ENCODE measurements around the gene SNU13.

GRCh38 chr22:40416324-40416809 lies 46.0 kb downstream of the SGSM3 start:
- PRO-cap = no peak

DNA sequence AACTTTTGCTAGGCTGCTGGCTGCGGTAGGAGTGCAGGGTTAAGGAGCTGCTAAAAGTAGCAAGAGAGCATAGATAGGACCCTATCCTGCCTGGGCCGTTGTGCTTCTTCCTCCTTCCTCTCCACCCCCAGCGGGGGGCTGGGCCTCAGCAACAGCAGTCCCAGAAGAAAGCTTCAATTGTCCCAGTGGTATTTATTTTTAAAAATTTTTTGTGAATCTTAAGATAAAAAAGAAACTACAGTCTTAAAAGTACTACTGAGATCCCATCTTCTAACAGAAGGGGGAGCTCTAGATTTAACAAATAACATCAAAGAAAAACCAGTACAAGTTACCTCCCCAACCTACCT lies 66.4 kb downstream of the SGSM3 start:
- PRO-cap = no peak

- PRO-cap = unidirectional peak, minus-strand start at chr22:40512569
Observed at GRCh38 chr22:40512343-40512903, 124.1 kb downstream of the MRTFA start.

- PRO-cap = bidirectional peak, plus-strand start at chr22:40637031, minus-strand start at chr22:40636676; bidirectional peak, plus-strand start at chr22:40637296, minus-strand start at chr22:40637290
Observed at GRCh38 chr22:40636882-40637666, 555 bp upstream of the MRTFA start.

- PRO-cap = no peak
Observed at GRCh38 chr22:40694318-40695019, 15.2 kb downstream of the MCHR1 start.

GRCh38 chr22:40727026-40727486 lies 47.8 kb downstream of the MCHR1 start:
- PRO-cap = no peak

- PRO-cap = no peak
Observed at GRCh38 chr22:41168228-41168936, 36.7 kb upstream of the L3MBTL2 start.

DNA sequence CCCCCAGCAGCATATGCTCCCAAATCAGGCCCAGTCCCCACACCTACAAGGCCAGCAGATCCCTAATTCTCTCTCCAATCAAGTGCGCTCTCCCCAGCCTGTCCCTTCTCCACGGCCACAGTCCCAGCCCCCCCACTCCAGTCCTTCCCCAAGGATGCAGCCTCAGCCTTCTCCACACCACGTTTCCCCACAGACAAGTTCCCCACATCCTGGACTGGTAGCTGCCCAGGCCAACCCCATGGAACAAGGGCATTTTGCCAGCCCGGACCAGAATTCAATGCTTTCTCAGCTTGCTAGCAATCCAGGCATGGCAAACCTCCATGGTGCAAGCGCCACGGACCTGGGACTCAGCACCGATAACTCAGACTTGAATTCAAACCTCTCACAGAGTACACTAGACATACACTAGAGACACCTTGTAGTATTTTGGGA lies 26.5 kb upstream of the L3MBTL2 start:
- PRO-cap = no peak

DNA sequence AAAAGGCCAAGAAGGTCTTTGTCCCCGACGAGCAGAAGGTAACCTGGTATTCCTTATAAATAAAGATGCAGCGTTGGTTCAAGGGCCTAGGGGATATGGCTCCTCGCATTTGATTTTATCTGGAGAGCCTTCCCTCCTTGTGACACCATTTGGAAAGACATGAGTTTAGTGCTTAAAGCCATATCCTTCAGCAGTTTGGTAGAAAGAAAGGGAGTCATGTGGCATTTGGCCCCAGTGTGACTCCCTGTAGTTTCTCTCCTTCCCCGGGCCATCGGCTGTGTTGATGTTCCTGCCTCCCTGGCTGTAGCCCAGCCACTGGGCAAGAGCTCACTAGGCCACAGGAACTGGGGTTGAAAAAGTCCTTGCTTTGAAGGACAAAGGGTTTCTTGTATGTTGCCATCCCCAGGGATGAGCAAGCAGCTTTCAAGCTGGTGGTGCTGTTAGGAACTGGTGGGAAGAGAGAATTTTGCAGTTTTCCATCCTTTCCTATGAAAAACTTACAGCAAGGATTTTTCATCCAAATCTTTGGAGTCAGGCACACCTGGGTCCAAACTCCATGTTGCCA lies 12.6 kb downstream of the TEF start:
- PRO-cap = no peak

- PRO-cap = no peak
Observed at GRCh38 chr22:41442006-41442833, 4.4 kb downstream of the TOB2 start.

GRCh38 chr22:41478207-41478587 lies 9.3 kb downstream of the ACO2 start:
- PRO-cap = no peak

DNA sequence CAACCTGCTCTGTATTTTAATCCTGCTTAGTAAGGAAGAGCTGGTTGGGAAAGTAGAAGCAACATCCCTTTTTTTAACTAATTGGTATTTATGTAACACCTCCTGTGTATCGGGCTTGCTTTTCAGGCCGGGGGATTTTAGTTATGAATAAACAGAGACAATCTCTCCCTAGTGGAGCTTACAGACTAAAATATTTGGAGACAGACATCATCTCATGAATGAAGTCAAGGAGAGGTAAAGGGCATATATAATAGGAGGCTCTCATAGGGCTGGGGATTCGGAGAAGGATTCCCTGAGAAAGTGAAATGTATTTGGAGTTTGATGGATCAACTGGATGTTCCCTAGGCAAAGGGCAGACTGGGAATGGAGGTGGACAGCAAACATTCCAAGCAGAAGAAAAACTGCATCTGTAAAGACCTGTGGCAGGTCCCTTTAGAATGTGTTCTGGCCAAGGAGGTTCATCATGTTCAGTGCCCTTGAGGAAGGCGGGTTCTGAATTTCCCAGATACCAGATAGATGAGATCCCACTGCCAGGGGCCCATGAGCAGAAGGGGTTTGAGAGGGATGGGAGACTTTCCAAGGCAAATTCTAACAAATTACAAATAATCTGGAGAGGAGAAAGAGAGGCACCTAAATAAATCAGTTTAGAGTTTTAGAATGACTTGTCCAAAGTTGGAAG lies 22.0 kb downstream of the ACO2 start:
- PRO-cap = no peak

GRCh38 chr22:41597866-41598428 lies 8.3 kb upstream of the PMM1 start:
- PRO-cap = no peak

- PRO-cap = no peak
Observed at GRCh38 chr22:41687587-41688749, 699 bp downstream of the SNU13 start.

- PRO-cap = bidirectional peak, plus-strand start at chr22:41688973, minus-strand start at chr22:41688825
Observed at GRCh38 chr22:41688750-41689092, at the start of gene SNU13. Gene SNU13 (minus strand): TSS chr22:41688867.

DNA sequence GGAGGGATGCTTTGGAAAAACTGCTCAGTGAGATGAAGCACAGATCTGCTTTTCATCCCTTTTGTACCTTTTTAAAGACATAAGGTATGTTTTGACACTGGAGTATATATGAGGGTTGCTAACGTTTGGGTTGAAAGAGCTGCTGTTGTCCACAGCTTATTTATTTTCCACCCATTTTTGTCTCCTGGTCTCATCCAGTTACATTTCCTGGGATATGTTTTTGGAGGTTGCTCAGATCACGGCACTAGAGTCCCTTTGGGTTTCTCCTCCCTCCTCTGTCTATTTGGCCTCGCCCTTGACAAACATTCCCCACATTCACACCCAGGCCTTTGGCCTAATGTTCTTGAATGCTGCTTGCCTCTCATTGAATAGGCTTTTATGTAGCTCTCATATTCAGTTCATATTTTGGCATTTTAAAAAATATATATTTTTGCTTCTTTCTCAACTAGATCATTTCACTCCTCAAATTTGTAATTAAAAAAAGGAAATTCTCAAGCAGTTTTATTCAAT lies 8.4 kb downstream of the SREBF2 start:
- PRO-cap = no peak

- PRO-cap = no peak
Observed at GRCh38 chr22:41857481-41858114, 24.7 kb downstream of the SREBF2 start.

- PRO-cap = no peak
Observed at GRCh38 chr22:41890803-41891807, 23.8 kb downstream of the SHISA8 start.

DNA sequence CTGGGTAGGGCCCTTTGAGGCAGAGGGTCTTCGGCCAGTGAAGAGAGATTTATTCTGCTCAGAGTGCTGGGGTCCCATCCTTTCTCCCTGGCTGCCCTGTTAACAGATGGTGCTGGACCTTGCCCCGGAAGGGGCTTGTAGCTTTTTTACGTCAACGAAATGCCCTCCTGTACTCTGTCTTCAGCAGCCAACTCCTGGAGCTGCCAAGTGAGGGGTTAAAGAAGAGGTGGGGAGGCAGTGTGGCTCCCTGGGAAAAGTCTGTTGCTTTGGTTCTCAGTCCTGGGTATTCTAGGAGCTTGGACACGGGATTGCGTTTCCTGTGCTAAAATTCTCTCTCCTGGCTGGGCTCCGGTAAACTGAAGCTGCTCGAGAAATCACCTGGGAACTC lies 885 bp upstream of the SMDT1 start:
- PRO-cap = no peak

DNA sequence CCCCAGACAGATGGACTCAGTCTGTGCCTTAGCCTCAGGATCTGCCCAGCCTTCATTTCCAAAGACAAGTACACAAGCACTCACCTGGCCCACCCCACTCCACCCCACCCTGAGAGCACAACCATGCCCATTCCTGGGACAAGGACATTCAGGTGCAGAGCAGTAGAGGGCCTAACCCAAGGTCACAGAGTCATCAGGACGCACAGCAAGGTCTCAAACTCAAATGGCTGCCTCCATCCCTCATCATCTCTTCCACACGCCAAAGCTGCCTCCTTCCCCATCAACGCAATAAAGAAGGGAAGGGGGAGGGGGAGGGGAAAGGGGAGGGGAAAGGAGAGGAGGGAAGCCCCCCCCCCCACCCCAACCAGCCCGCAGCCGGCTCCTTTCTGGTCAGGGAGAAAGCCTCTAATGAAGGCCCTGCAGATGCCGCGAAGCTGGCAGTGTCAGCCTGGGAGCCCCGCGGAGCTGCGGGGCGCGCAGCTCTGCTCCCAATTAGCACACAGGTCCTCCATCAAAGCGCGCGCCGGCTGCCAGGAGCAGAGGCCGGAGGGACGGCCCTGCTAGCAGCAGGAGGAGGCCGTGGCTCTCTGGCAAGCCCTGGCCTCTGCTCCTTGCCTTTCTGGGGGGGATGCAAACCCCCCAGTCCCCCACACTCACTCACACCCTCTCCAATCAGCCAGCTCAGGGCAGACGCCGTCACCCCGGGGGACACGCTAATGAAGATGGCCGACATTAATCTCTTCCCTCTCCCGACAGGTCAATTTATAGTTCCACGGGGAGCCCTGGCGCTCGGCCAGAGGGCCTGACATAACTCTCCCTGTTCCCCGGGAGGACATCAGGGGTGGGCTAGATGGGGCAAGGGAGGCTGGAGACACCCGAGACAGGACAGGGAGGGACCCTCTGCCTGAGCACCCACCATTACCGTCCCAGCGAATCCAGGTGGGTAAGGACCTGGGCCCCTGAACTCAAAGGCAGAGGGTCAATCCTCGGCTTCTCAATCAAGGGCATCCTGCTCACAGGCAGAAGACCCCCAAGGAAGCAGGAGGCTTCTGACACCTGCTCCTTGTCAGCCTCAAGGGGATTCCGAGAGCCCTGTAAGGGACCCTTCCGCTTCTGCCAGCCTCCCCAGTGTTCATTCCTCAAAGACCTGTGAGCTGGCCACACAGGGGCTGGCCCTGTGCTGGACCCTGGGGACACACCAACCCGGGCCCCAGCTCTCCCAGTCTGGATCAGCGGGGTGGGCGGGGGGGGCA lies 70.5 kb upstream of the TCF20 start:
- PRO-cap = no peak